GM12878 (cell line): ENCODE measurements around the genes EXOC3L2 and VASP.

DNA sequence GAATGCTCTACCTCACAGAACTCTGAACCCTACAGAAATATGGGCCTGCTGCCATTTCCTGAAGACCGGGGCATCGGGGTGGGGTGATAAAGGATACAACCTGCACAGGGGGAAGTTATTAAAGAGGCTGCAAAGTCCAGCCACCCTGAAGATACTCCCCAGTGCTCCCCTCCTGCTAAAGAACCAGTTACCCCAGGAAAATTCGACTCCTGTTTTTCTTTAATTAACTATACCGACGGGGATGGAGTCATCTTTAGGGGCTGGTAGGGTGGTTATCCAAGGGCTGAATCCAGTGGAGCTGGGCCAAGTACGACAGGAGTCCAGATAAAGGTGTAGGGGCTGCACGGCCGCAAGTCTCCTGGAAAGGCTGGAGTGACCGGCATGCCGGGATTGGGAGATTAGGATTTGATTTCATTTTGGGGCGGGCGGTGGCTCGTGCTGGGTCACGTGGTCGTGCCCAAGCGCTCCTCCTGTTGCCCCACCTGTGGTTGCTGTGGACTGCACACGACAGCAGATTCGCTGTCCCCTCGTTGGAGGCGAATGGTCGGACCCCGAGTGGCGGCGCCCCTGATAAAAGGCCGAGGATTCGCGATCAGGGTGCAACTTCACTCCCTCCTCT is 2.2 kb upstream of the PPP1R37 start:
- RAMPAGE, long total RNA, result no peak
- RRBS, 2 experiments, result no CpG with 5 or more reads among the region's 27 CpGs
CAGE:
- cytosol, long polyA minus RNA, result no peak
- cytosol, long polyA plus RNA, result no peak
- long polyA plus RNA, result no peak
- nucleolus, long total RNA, result no peak
- nucleus, long polyA plus RNA, result no peak
- nucleus, long total RNA, result no peak

- RAMPAGE, long total RNA, result no peak
- RRBS, 2 experiments, result no CpG with 5 or more reads among the region's 24 CpGs
CAGE:
- cytosol, long polyA minus RNA, result no peak
- cytosol, long polyA plus RNA, result no peak
- long polyA plus RNA, result no peak
- nucleolus, long total RNA, result no peak
- nucleus, long polyA plus RNA, result no peak
- nucleus, long total RNA, result no peak
Measured at GRCh38 chr19:45097852-45099127, 5.3 kb downstream of the PPP1R37 start.

DNA sequence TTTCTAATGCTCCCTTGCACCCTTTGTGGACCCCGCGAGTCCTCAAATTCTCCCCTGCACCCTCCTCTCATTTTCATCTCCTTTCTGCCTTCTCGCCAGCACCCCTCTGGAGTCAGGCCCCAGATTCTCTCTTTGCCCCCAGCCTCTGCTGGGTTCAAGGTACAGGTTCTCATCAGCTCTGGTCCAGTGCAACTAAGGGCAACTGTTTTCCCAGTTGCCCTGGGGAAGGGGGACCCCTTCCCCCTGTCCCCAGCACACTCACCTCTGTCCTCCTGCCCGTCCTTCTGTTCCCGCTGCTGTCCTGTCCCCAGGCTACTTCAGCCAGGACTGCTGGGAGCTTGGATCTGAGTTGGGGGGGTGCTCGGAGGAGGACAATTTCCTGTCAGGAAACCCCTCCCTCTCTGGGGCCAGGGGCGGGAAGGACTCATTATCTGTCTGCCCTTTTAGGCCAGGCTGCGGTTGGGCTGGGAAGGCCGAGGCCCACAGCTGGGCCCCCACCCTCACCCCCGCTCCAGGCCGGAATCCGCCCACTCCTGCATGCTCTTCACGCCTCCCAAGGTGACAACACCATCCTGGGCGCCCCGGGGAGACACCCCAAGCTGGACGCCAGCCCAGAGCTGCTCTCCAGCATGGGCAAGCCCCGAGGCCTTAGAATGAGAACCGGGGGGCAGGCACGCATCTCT is at the start of gene EXOC3L2:
Gene EXOC3L2, minus strand, starts transcription at position 329 of the 683 bp plus-strand sequence.
- RAMPAGE, long total RNA, result no peak
- RRBS, 2 experiments, result 39 to 44% methylated on average over 8 of the region's 19 CpGs
CAGE:
- cytosol, long polyA minus RNA, result no peak
- cytosol, long polyA plus RNA, result no peak
- long polyA plus RNA, result no peak
- nucleolus, long total RNA, result no peak
- nucleus, long polyA plus RNA, result no peak
- nucleus, long total RNA, result no peak

DNA sequence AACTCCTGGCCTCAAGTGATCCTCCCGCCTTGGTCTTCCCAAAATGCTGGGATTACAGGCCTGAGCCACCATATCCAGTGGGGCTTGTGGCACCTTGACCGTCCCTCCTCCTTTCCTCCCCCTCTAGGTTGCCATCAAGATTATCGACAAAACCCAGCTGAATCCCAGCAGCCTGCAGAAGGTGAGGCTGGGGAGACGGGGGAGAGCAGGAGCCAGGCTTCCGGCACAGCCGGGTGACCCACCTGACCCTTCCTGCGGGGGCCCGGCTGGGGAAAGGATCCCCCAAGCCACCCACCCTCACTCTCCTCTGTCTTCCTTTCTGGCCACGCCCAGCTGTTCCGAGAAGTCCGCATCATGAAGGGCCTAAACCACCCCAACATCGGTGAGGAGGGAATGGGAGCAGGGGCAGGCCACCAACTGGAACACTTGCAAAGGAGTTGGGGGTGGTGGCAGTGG is 11.9 kb downstream of the MARK4 start:
- RAMPAGE, long total RNA, result no peak
- RRBS, 2 experiments, result no CpG with 5 or more reads among the region's 12 CpGs
CAGE:
- cytosol, long polyA minus RNA, result no peak
- cytosol, long polyA plus RNA, result no peak
- long polyA plus RNA, result no peak
- nucleolus, long total RNA, result no peak
- nucleus, long polyA plus RNA, result no peak
- nucleus, long total RNA, result no peak

GRCh38 chr19:45321566-45322143 is 1.0 kb downstream of the CKM start:
- RAMPAGE, long total RNA, result no peak
- RRBS, 2 experiments, result no CpG with 5 or more reads among the region's 12 CpGs
CAGE:
- cytosol, long polyA minus RNA, result no peak
- cytosol, long polyA plus RNA, result no peak
- long polyA plus RNA, result no peak
- nucleolus, long total RNA, result no peak
- nucleus, long polyA plus RNA, result no peak
- nucleus, long total RNA, result no peak

GRCh38 chr19:45323460-45324237 is 974 bp upstream of the CKM start:
- RAMPAGE, long total RNA, result no peak
- RRBS, 2 experiments, result 1 to 3% methylated on average over 8 of the region's 42 CpGs
CAGE:
- cytosol, long polyA minus RNA, result no peak
- cytosol, long polyA plus RNA, result no peak
- long polyA plus RNA, result no peak
- nucleolus, long total RNA, result no peak
- nucleus, long polyA plus RNA, result no peak
- nucleus, long total RNA, result no peak

DNA sequence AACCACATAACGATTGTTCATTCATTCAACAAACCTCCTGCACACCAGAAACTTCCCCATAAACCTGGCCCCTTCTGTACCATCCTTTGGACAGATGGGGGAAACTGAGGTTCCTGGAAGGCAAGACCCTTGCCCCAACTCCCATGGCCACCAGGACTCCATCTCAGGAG is 4.3 kb downstream of the FOSB start:
- RAMPAGE, long total RNA, result no peak
- RRBS, 2 experiments, result no CpG with 5 or more reads among the region's 1 CpG
CAGE:
- cytosol, long polyA minus RNA, result no peak
- cytosol, long polyA plus RNA, result no peak
- long polyA plus RNA, result no peak
- nucleolus, long total RNA, result no peak
- nucleus, long polyA plus RNA, result no peak
- nucleus, long total RNA, result no peak

DNA sequence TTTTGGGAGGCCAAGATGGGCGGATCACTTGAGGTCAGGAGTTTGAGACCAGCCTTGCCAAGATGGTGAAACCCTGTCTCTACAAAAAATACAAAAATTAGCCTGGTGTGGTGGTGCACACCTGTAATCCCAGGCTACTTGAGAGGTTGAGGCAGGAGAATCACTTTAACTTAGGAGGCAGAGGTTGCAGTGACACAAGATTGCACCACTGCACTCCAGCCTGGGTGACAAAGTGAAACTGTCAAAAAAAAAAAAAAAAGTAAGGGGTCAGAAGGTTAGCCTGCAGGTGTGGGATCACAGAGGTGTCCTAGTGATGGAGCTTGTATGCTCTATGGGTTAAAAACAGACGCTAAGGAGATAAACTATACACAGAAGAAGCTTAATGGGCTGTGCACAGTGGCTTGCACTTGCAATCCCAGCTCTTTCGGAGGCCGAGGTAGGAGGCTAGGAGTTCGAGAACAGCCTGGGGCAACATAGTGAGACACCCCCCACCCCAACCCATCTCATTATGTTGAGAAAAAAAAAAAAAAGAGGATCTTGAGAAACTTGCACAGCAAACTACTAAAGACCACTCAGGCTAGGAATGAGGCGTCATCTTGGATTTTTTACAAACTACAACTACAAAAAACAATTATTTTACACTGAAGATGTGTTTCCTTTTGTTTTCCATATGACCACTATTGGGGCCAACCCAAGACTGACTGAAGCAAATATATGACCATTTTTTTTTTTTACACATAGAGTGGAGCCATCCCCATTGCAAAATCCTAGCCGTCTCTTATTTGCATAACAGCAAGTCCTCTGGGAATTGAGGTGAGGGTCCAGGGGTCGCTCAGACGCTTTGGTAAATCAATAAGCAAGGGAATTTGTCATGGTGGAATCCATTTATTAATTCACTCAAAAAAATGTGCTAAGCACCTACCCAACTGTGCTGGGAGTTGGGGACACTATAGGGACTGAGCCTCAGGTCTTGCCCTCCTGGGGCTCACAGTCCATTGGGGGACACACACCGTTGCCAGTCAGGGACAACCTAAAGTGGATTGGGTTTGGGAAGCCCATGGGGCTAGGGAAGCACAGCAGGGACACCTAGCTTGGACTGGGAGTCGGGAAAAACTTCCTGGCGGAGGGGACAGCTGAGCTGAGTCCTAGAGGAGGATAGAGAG is 8.1 kb downstream of the FOSB start:
- RAMPAGE, long total RNA, result no peak
- RRBS, 2 experiments, result no CpG with 5 or more reads among the region's 12 CpGs
CAGE:
- cytosol, long polyA minus RNA, result no peak
- cytosol, long polyA plus RNA, result no peak
- long polyA plus RNA, result no peak
- nucleolus, long total RNA, result no peak
- nucleus, long polyA plus RNA, result no peak
- nucleus, long total RNA, result no peak

DNA sequence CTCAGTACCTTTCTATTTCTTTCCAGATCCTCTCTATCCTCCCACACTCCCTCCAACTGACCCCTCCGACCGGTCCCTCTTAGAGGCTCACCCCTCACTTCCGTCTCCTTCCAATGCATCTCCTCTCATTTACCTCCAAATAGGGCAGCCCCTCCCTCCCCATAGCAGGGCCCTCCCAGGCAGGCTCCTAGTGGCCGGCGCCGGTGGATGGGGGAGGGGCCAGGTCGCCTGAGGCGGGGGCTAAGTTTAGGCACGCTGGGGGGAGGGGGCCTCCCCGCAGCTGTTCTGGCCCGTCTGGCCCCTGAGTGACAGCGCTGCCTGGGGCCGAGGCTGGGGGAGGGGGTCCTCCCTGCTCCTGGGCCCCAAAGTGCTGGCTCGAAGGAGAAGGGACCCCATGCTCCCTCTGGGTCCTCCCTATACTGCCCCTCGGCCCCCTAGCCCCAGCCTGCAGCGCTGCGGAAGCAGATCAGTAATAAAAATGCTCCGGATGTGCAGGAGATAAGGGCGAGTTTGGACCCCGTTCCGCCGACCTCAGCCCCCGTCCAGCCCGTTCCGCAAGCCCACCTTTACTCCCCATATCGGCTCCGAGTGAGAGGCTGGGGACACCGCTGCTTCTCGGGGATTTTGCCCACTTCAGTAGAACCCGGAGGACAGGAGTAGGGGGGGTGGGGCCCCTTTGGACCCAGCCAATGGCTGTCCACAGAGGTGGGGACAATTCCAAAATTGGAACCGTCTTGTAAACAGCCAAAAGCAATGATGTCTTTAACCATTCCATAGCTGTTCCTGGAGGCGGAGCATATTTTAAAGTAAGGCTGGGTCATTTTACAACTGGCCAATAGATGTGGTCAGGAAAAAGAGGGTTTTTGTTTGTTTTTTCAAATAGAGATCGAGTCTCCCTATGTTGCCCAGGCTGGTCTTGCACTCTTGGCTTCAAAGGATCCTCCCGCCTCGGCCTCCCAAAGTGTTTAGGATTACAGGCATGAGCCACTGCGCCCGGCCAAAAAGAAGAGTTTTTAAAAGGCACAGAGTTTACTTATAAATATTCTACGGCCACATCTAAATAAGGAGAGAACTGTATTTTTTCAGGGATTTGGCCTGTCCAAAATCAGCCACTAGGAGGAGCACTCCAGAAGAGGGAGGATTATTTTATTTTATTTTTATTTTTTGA is 3.9 kb downstream of the RTN2 start:
- RAMPAGE, long total RNA, result start-site peak on the minus strand centred at position 634 of the sequence, 50 bp wide, 84 and 66 reads in 2 replicates
- RRBS, 2 experiments, result no CpG with 5 or more reads among the region's 38 CpGs
CAGE:
- cytosol, long polyA minus RNA, result no peak
- cytosol, long polyA plus RNA, result start-site peak on the minus strand centred at position 640 of the sequence, 50 bp wide, 130 and 34 reads in 2 replicates
- long polyA plus RNA, result start-site peak on the minus strand centred at position 646 of the sequence, 34 bp wide, 77 and 81 reads in 2 replicates
- nucleolus, long total RNA, result start-site peak on the minus strand centred at position 630 of the sequence, 8 bp wide, 33 reads; start-site peak on the minus strand centred at position 769 of the sequence, 46 bp wide, 17 reads
- nucleus, long polyA plus RNA, result no peak
- nucleus, long total RNA, result no peak

DNA sequence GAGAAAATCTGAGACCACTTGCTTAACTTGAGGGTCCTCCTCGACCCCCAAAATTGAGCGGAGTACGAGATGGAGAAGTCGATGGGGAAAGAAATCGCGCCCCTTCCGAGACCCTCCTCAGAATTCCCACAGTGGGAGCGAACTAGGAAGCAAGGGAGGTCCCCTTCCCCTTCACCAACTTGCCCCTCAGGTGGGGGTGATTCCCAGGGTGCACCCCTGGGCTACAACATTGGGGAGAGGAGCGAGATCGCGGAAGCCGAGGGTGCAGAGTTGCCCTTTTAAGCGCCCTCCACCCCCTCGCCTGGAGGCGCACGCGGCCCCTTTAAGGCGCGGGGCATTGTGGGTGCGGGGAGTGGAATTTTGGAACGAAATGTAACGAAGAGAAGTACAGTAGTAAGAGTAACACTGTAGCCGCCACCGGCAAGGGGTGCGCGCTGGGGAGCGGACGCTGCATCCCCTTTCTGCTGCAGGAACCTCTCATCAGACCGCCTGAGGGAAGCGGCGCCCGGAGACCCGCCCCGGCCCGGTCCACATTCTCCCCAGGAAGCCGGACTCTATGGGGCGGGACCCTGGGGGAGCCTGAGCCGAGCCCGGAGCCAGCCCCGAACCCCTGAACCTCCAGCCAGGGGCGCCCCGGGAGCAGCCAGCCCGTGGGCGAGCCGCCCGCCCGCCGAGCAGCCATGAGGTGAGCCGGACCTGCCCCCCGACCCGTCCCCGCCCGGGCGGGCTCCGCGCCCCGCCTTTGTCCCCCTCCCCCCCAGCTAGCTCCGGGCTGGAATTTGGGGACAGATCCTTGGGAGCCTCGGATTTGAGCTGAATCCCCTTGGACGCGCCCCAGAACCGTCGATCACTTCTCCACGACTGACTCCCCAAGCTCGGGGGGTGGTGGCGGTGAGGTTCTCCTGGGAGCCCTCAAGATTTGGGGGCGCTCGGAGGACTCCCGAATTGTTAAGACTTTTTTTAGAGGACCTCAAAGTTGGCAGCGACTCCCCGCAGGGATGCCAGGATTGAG is at the start of gene VASP:
Gene VASP, plus strand, starts transcription at position 388 of the 1,012 bp plus-strand sequence.
- RAMPAGE, long total RNA, result start-site peak on the plus strand centred at position 396 of the sequence, 98 bp wide, 2,175 and 2,058 reads in 2 replicates
- RRBS, 2 experiments, result 2% methylated on average over 24 to 29 of the region's 71 CpGs
CAGE:
- cytosol, long polyA minus RNA, result start-site peak on the plus strand centred at position 394 of the sequence, 13 bp wide, 303 reads
- cytosol, long polyA plus RNA, result start-site peak on the plus strand centred at position 378 of the sequence, 62 bp wide, 7,618 and 6,519 reads in 2 replicates
- long polyA plus RNA, result start-site peak on the plus strand centred at position 374 of the sequence, 69 bp wide, 2,056 and 2,028 reads in 2 replicates
- nucleolus, long total RNA, result start-site peak on the plus strand centred at position 378 of the sequence, 61 bp wide, 1,041 reads
- nucleus, long polyA plus RNA, result start-site peak on the plus strand centred at position 383 of the sequence, 86 bp wide, 2,696 and 3,335 reads in 2 replicates
- nucleus, long total RNA, result no peak

DNA sequence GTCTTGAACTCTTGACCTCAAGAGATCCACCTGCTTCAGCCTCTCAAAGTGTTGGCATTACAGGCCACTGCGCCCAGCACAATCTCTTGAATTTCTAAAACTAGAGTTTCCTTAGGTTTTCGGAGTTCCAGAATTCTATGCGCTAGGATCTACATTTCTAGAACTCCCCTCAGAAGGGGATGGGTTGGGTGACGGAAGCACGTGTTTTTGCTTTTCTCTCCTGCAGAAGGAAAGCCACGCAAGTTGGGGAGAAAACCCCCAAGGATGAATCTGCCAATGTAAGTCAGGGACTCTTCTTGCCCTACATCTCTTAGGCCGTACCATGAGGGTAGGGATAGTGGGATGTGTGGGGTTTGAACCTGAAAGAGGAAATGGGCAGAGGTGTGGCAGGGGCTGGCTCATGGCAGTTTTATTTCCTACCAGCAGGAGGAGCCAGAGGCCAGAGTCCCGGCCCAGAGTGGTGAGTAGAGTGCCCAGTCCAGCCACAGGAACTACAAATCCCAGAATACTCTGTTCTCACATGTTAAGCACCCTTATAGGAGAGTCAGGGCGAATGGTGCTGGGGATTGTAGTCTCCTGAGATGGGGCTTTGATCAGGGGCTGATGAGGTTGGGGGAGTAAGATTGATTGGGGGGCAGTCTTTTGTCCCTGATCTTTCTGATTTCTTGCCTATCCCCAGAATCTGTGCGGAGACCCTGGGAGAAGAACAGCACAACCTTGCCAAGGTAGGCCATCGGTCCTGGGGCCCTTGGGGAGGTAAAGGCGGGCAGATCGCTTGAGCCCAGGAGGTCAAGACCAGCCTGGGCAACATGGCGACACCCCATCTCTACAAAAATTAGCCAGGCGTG is 16.4 kb downstream of the VASP start:
- RAMPAGE, long total RNA, result no peak
- RRBS, 2 experiments, result no CpG with 5 or more reads among the region's 15 CpGs
CAGE:
- cytosol, long polyA minus RNA, result no peak
- cytosol, long polyA plus RNA, result no peak
- long polyA plus RNA, result no peak
- nucleolus, long total RNA, result no peak
- nucleus, long polyA plus RNA, result no peak
- nucleus, long total RNA, result no peak

DNA sequence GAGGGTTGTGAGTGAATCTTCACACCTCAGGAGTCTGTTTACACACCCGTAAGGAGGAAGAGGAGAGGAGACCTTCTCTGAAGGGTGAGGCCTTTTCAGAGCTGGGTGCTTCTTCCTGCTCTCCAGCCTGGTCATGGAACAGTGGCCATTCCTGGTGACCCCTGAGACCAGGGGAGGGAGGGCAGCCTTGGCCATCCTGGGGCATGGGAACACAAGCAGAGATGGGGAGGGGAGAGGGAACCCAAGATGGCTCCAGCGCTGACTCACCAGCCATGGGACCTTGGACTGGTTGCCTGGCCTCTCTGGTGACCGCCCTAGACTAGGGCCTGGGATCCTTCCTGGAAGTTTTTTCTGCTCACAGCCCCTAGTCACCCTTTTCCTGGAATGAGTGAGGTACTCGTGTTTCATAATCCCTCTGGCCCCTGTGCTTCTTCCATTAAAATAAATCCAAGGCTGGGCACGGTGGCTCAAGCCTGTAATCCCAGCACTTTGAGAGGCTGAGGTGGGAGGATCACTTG is 3.2 kb upstream of the OPA3 start:
- RAMPAGE, long total RNA, result no peak
- RRBS, 2 experiments, result no CpG with 5 or more reads among the region's 5 CpGs
CAGE:
- cytosol, long polyA minus RNA, result no peak
- cytosol, long polyA plus RNA, result no peak
- long polyA plus RNA, result no peak
- nucleolus, long total RNA, result no peak
- nucleus, long polyA plus RNA, result no peak
- nucleus, long total RNA, result no peak

DNA sequence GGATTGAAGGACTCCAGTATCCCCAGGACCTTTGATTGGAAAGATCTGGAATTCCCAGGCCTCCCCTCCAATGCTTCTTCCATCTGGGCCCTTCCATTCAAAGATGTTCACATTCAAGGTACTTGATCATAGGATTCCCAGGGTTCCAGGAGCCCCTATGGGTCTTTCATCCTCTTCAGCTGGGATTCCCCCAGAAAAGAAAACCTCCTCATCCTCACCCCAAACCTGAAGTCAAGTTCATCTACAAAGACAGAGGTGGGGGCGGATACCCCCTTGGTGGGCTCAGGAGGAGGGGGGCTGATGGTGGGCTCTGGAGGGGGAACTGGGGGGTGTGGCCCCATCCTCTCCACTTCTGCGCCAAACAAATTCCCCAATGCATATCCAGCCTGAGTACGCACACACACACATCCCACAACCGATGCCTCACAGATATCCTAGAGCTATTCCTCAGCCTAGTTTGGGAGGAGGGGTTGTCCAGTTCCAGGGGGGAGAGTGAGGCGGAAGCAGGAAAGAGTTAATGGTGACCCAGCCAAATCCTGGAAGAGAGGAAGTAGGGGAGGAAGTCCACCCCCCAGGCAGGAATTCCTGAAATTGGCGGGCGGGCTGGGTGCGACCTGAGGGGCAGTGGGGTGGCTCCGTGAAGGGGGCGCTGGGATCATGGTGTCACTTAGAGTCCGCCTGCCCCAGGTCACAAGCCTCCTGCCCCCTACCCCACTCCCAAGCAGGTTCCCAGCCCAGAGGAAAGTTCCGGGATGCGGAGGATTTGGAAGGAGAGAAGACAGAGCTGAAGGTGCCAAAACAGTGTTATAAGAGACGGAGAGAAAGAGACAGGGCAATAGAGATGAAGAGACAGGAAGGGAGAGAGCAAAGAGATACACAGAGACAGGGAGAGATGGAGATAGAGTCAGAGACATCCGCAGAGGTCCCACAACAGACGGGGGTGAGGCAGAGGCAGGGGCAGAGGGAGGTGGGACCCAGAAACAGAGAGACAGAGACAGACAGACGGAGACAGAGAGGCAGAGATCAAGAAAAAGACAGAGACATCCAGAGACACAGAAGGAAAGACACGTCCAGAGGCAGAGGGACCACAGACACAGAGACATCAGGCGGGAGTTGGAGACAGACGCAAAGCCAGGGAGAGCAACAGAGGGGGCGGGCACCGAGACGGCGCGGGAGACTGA is 810 bp downstream of the GPR4 start:
- RAMPAGE, long total RNA, result no peak
- RRBS, 2 experiments, result no CpG with 5 or more reads among the region's 25 CpGs
CAGE:
- cytosol, long polyA minus RNA, result no peak
- cytosol, long polyA plus RNA, result no peak
- long polyA plus RNA, result no peak
- nucleolus, long total RNA, result no peak
- nucleus, long polyA plus RNA, result no peak
- nucleus, long total RNA, result no peak

GRCh38 chr19:45783016-45784149 is 1.1 kb upstream of the DMPK start:
- RAMPAGE, long total RNA, result no peak
- RRBS, 2 experiments, result no CpG with 5 or more reads among the region's 30 CpGs
CAGE:
- cytosol, long polyA minus RNA, result no peak
- cytosol, long polyA plus RNA, result no peak
- long polyA plus RNA, result no peak
- nucleolus, long total RNA, result no peak
- nucleus, long polyA plus RNA, result no peak
- nucleus, long total RNA, result no peak

GRCh38 chr19:45815768-45816235 is 694 bp upstream of the RSPH6A start:
- RAMPAGE, long total RNA, result no peak
- RRBS, 2 experiments, result 40 to 91% methylated on average over 10 to 13 of the region's 24 CpGs
CAGE:
- cytosol, long polyA minus RNA, result no peak
- cytosol, long polyA plus RNA, result no peak
- long polyA plus RNA, result no peak
- nucleolus, long total RNA, result no peak
- nucleus, long polyA plus RNA, result no peak
- nucleus, long total RNA, result no peak

- RAMPAGE, long total RNA, result no peak
- RRBS, 2 experiments, result no CpG with 5 or more reads among the region's 5 CpGs
CAGE:
- cytosol, long polyA minus RNA, result no peak
- cytosol, long polyA plus RNA, result no peak
- long polyA plus RNA, result no peak
- nucleolus, long total RNA, result no peak
- nucleus, long polyA plus RNA, result no peak
- nucleus, long total RNA, result no peak
Measured at GRCh38 chr19:45861869-45862242, 1.1 kb downstream of the SYMPK start.

DNA sequence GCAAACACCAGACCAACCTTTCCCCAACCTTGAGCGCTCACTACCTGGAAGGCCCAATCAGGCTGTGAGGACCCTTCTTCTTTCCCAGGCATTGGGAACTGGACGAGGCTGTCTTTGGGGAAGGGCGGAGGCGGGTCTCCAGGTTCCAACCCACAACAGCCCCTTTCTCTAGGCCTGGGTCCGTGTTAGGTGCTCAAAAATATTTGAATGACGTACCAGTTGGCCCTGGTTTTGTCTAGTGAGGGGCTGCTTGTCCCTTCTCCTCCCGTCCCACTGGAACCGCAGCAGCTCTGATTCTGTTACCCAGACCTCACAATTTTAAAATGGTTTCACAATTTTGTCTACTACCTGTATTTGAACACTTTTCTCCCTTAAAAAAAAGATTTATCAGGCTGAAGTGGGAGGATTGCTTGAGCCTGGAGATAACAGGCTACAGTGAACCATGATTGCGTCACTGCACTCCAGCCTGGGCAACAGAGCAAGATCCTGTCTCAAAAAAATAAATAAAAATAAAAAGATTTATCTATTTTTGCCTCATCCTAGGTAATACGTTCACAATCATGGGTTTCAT is 1.2 kb upstream of the IRF2BP1 start:
- RAMPAGE, long total RNA, result no peak
- RRBS, 2 experiments, result no CpG with 5 or more reads among the region's 10 CpGs
CAGE:
- cytosol, long polyA minus RNA, result no peak
- cytosol, long polyA plus RNA, result no peak
- long polyA plus RNA, result no peak
- nucleolus, long total RNA, result no peak
- nucleus, long polyA plus RNA, result no peak
- nucleus, long total RNA, result no peak

DNA sequence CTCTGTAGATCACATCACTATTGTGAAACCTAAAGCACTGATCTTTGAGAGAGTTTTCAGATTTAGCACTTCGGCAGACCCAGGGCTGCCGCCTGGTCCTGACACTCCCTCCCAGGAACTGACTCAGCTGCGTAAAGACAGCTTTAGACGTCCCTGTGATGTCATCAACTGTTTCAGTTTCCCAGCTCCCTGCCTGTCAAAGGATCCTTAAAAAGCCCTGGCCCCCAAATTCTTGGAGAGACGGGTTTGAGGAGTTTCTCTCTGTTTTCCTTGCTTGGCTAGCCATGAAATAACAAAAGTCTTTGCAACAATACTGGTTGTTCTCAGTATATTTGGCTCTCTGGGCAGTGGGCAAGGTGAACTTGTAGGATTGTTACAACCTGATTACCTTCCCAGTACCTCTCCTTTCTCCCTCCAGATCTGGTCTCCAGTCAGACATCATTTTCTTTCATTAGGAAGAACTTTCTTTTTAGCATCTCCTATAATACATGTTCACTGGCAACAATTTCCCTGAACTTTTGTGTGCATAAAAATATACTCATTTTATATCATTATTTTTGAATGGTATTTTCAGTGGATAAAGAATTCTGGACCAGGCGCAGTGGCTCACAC is 33.6 kb downstream of the IGFL2 start:
- RAMPAGE, long total RNA, result no peak
- RRBS, 2 experiments, result no CpG with 5 or more reads among the region's 6 CpGs
CAGE:
- cytosol, long polyA minus RNA, result no peak
- cytosol, long polyA plus RNA, result no peak
- long polyA plus RNA, result no peak
- nucleolus, long total RNA, result no peak
- nucleus, long polyA plus RNA, result no peak
- nucleus, long total RNA, result no peak

GRCh38 chr19:46202497-46203355 is 26.8 kb upstream of the IGFL1 start:
- RAMPAGE, long total RNA, result no peak
- RRBS, 2 experiments, result no CpG with 5 or more reads among the region's 11 CpGs
CAGE:
- cytosol, long polyA minus RNA, result no peak
- cytosol, long polyA plus RNA, result no peak
- long polyA plus RNA, result no peak
- nucleolus, long total RNA, result no peak
- nucleus, long polyA plus RNA, result no peak
- nucleus, long total RNA, result no peak